Body of pancreas (tissue), 2 donors: ENCODE results near the gene YTHDC2.

- PRO-cap, result no peak
- RAMPAGE, long total RNA, 2 experiments, result no peak in any of the 2 experiments
These were observed 80.0 kb downstream of the PJA2 start for GRCh38 chr5:109329708-109330271.

DNA sequence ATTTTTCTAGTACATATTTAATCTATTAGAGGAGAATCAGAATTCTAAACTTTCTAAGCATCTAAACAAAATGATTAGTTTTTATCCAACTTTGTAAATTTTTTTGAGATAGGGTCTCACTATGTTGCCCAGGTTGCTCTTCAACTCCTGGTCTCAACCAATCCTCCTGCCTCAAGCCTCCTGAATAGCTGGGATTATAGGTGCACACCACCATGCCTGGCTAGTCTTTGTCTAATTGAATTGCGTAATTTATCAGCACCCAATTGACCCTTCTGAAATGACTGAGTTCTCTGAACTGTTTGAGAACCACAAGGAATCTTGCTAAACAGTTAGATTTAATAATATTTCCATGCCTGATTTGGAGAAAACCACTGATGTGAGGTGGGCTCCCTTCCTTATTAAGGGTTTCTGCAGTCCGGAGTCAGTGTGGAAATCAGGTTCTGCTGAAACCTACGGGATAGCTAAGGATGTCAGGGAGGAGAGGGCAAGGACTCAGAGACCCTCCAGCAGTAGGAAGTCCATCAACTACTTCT lies 75.7 kb downstream of the PJA2 start:
- PRO-cap, result no peak
- RAMPAGE, long total RNA, 2 experiments, result no peak in any of the 2 experiments

DNA sequence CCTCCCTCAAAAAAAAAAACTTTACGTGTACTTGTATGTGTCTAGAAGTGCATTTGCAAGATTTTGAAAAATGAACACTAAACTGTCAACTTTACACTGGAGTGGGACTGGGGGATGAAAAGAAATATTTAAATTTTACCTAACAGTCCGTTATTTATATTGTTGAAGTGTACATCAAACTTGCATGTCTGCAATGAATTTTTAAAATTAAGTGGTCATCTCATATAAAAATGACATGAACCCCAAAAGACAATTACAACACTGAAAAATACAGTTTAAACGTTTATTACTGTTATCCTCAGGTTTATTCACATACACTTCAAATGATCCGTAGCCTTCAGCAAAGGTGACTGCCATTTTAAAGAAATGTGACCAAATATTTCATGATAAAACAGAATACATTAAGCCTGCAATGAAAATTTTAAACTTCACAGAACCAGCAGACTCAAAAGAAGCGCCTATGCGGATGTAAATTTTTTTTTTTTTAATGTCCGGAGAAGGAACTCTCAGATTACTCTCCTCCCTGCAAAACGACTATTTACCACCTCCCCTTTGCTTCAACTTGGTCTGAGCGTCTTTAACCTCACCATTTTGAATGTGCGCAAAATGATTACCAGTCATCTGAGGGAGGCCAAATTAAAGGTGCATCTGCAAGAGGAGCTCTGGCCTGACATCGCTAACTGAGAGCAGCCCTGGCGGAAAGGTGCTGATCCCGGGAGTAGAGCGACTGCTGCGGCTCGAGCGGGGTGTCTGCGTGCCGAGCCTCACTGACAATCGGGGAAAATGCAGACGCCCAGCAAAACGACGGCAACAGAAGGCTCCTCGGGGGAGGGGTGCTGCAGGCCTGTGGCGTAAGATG lies 1.0 kb downstream of the PJA2 start:
- PRO-cap, result bidirectional peak, plus-strand start at position 767 of the sequence, minus-strand start at position 776 of the sequence
- RAMPAGE, long total RNA, 2 experiments, result no peak in any of the 2 experiments

- PRO-cap, result no peak
- RAMPAGE, long total RNA, 2 experiments, result no peak in any of the 2 experiments
These were observed 2.1 kb downstream of the MAN2A1 start for GRCh38 chr5:109691732-109692387.

DNA sequence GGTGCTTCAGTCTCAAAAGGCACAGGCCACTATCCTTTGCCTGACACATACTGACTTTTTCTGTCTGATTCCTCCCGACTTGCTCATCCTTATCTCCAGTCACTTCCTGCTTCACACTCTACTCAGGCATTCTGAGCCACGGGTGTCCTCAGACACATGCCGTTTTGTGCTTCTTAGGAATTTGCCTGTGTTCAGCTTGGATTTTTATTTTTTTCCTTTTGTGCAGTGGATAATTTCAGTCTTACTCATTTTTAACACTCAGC lies 54.0 kb downstream of the MAN2A1 start:
- PRO-cap, result no peak
- RAMPAGE, long total RNA, 2 experiments, result no peak in any of the 2 experiments

DNA sequence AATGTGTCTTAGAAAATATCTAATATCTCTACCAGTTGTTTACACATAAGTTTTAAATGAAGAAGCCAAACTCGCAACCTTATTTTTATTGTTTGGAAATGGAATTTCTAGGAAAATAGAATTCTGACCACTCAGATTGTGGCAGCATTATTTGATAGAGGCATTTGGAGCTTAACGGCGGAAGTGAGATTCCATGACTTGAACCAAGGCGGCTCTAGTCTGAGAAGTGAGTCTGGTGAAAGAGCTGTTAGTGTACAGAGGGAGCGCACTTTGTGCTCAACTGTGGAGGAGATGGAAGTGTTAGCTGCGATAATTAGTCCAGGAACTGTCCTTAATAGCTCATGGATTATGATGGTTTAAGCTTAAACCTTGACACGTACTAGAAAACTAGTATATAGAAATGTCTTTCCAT lies 104.3 kb downstream of the MAN2A1 start:
- PRO-cap, result no peak
- RAMPAGE, long total RNA, 2 experiments, result no peak in any of the 2 experiments

GRCh38 chr5:110927486-110927880 lies 144.0 kb upstream of the TSLP start:
- PRO-cap, result unidirectional peak, minus-strand start at chr5:110927598
- RAMPAGE, long total RNA, 2 experiments, result no peak in any of the 2 experiments

DNA sequence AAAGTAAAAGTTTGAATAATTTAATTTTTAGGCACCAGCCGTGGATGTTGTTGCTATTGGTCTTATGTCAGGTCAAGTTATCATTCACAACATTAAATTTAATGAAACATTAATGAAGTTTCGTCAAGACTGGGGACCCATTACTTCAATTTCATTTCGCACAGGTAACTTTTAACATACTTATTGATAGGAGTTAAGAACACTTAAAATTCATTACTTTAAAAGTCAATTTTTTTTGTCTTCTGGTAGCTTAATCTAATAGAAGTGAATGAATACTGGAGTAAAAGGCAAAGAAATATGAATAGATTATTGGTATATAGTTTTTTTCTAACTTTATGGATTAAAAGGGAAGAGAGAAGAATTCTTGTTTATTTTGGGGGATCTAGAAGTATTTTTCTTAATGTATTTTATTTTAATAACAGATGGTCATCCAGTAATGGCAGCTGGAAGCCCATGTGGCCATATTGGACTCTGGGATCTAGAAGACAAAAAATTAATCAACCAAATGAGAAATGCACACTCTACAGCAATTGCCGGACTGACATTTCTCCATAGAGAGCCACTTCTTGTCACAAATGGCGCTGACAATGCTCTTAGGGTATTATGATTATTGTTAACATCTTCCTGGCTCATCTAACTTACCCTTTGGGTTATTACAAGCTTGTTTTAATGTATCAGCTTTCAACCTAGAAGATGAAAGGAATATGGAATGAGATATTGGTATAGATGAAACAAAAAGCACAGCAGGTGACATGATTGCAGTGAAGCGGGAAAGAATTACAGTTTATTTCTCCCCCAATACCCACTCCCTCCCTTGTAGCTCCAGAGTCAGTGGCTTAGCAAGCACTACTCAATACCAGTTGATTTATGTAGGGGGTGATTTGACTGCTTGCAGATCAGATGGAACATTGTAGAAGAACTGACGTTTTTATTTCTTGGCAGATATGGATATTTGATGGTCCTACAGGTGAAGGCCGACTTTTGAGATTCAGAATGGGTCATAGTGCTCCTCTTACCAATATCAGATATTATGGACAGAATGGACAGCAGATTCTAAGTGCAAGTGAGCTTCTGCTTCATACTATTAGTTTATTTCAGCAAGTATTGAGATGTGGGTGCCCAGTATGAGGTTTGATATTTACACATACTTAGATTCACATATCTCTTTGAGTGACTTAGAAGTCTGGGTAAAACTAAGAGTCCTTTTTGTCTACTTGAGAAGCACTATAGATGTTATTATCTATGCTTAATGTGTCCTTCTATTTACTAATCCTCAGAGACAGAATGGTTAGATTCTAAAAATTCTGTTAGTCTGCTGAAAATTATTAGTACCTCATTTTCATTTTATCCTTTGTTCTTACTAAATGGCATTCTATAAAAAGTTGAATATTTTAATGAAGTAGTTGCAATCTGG lies 12.1 kb downstream of the WDR36 start:
- PRO-cap, result no peak
- RAMPAGE, long total RNA, 2 experiments, result no peak in any of the 2 experiments

DNA sequence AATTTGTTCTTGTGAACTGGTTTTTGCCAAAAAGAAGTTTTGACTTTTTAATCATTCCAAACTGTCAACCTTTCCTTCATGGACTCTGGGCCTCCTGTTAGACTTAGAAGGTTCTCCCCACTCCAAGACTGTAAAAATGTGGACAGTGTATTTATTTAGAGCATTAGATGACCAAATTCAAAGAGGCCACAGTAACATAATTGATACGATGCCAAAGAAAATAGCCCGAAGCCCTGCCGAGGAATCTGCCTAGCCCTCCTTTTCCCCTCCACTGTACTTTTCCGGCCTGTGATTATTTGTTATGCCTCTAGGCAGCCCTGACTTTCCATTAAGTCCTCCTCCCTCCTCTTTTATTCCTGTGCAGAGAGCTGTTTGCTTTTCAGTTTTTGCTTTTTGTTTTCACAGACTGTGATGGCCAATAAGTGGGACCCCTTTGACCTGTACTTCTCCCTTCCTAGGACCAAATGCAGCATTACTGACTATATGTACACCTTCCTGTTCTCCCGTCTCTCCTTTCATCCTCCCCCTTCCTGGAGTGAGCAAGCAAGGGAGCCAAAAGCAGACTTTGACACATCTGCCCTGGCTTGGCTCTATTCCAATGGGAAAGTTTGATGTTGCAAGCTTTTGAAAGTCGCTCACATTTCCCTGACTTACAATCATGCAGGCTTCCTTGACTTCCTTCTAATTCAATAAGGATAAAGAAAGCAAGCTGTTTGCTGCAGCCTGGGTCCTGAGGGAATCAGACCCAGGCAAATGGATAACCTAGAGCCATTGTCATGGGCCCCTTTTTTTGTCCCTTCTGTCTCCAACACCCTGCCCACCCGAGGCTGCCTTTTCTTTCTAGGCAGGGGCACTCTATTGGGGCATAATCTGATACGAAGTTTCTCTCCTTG lies 76.1 kb downstream of the NREP start:
- PRO-cap, result no peak
- RAMPAGE, long total RNA, 2 experiments, result no peak in any of the 2 experiments

GRCh38 chr5:112028110-112028514 lies 271.1 kb upstream of the NREP start:
- PRO-cap, result no peak
- RAMPAGE, long total RNA, 2 experiments, result no peak in any of the 2 experiments

GRCh38 chr5:112161388-112162097 lies 257.5 kb downstream of the EPB41L4A start:
- PRO-cap, result no peak
- RAMPAGE, long total RNA, 2 experiments, result no peak in any of the 2 experiments

- PRO-cap, result no peak
- RAMPAGE, long total RNA, 2 experiments, result no peak in any of the 2 experiments
These were observed 163.9 kb downstream of the EPB41L4A start for GRCh38 chr5:112254908-112255799.

DNA sequence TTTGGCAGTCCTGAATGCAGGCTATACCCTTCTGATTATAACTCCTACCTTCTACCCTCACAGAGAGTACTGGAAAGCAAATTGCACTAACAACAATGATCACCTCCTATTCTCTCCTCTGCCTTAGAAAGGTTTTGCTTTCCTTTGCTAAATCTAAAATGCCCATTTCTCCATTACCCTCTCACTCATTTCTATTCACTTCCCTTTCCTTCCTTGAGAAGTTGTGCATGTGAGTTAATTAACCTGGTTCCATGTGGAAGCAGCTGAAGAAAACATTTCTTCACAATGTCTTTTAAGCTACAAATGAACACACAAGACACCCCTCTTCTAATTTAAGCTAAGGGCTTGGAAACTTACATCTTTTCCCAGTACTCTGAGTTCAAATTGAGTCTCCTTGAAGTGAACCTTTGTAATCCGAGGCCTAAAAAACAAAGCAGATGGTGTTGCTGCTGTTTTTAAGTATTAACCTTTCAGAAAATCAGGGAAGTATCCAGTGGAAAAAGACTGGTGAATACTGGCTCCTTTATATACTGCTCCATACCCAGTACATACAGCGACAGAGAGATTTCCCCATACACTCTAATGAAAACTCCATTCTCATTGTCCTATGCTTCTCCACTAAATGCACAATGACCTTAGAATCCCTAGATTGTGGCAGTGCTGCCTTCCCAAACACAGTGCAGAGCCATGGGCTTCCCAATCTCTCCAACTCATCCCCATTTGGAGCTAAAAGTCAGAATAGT lies 160.0 kb downstream of the EPB41L4A start:
- PRO-cap, result no peak
- RAMPAGE, long total RNA, 2 experiments, result no peak in any of the 2 experiments

DNA sequence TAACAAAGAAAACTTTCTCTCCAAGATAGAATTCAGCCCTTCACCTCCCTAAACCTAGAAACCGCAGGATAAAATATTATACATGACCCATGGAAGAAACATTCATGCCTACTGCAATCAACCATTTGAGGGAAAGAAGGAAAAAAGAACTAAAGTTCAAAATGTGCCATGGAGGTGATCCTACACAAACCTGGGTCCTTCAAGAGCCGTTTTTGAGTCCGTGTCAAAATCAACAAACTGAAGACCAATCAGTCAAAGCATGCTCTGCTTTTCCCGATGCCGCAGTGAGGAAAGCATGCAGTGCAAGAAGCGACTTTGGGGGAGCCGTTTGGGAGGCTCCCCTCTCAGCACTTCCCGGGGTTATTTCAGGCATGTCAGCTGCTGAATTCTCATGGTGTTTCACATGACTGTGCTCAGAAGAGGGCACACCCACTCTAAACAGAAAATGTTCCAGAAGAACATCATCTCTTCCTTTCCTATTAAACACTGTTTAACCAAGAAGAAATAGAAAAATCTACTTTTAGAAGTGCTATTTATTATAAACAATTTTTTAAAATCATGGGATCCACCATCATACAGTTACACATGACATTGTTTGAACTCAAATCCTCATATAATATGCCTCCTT lies 125.5 kb downstream of the EPB41L4A start:
- PRO-cap, result no peak
- RAMPAGE, long total RNA, 2 experiments, result no peak in any of the 2 experiments

DNA sequence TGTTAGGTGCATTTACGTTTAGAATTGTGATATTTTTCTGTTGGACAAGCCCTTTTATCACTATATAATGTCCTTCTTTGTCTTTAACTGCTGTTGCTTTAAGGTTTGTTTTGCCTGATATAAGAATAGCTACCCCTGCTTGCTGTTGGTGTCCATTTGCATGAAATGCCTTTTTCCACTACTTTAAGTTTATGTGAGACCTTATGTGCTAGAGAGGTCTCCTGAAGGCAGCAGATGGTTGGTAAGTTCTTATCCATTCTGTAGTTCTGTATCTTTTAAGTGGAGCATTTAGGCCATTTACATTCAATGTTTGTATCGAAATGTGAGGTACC lies 102.2 kb upstream of the EPB41L4A start:
- PRO-cap, result no peak
- RAMPAGE, long total RNA, 2 experiments, result no peak in any of the 2 experiments

DNA sequence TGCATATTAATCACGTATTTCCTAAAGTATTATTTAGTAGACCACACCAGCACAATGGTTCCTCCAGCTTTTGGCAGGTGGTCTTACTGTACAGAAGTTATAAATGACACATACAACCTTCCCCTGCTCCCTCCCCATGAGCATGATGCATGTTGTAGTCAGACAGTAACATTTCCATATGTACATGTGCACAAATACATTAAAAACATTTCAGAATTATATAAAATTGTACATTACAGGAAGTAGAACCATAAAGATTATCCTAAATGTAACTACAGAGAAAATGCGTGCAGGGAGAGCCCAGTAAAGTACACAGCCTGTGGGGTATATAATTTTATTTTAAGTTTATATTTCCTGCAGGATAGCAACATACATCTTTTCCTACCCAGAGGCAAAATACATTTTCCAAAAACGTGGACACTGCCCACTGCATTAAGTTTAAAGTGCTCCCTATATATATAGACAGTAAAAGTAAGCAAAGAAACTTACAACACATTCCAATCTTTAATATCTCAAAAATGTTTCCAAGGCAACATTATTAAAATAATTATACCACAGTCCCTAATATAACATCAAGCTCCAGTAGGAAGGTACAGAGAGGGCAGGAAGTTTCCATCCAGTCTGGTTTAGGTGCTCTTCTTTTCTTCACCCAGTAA lies 17.2 kb downstream of the SRP19 start:
- PRO-cap, result no peak
- RAMPAGE, long total RNA, 2 experiments, result no peak in any of the 2 experiments

DNA sequence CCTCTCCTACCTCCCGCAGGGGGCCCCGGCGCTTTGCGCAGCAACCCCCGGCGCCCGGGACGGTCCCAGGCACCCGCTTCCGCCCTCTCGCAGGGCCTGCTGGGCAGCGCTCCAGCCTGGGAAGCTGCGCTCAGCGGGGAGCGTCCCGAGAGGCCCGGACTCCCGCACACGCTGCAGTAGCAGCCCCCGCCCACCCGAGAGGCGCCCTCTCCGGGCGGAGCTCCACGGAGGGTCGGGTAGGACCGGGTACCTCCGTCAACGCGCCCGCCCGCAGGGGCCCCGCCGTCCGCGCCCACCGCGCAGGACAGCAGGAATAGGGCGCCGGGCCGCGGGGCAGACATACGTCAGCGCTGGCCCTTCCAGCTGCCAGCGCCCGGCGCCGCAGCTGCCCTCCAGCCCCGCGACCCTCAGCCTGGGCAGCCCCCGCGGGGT lies 541 bp downstream of the REEP5 start:
- PRO-cap, result bidirectional peak, plus-strand start at position 109 of the sequence, minus-strand start at position 91 of the sequence; bidirectional peak, plus-strand start at position 310 of the sequence, minus-strand start at position 173 of the sequence
- RAMPAGE, long total RNA, 2 experiments, result no peak in any of the 2 experiments

- PRO-cap, result no peak
- RAMPAGE, long total RNA, 2 experiments, result no peak in any of the 2 experiments
These were observed 1.0 kb downstream of the DCP2 start for GRCh38 chr5:112977686-112977978.

DNA sequence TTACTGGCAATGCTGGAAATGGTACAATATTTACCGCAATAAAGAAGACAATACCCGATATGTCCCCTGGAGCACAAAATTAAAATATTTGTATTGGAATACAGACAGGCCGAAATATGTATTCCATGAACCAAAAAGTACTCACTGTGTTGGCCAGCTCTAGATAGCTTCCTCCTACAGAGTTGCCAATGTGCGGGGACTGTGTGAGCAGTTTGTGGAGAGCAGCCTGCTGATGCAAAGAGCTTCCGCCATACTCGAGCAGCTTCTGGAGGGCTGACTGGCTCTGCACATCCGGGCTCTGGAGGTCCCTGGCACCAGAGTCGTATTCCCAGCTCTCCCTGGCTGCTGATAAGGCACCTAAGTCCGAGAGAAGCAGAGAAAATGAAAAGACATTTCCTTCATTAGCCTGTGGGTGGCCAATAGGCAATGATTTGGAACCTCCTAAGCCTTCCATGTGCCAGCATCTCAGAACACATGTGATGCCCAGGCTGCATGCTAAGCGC lies 94.4 kb downstream of the TSSK1B start:
- PRO-cap, result no peak
- RAMPAGE, long total RNA, 2 experiments, result no peak in any of the 2 experiments

- PRO-cap, result bidirectional peak, plus-strand start at chr5:113513902, minus-strand start at chr5:113513629; bidirectional peak, plus-strand start at chr5:113514261, minus-strand start at chr5:113514292
- RAMPAGE, long total RNA, 2 experiments, result start-site peak on the plus strand in 2 of 2 experiments, at chr5:113513677-113514076 at its widest, 15 to 113 reads per replicate
These were observed at the start of gene YTHDC2 for GRCh38 chr5:113513411-113514456. Gene YTHDC2 (plus strand): TSS chr5:113513694.